Bronchial lymph node (tissue), 1 donor: ENCODE results near the gene IRX5.

- PRO-cap = no peak
Observed at GRCh38 chr16:51155100-51155765, 4.2 kb upstream of the SALL1 start.

- PRO-cap = no peak
Observed at GRCh38 chr16:51235485-51236029, 84.5 kb upstream of the SALL1 start.

DNA sequence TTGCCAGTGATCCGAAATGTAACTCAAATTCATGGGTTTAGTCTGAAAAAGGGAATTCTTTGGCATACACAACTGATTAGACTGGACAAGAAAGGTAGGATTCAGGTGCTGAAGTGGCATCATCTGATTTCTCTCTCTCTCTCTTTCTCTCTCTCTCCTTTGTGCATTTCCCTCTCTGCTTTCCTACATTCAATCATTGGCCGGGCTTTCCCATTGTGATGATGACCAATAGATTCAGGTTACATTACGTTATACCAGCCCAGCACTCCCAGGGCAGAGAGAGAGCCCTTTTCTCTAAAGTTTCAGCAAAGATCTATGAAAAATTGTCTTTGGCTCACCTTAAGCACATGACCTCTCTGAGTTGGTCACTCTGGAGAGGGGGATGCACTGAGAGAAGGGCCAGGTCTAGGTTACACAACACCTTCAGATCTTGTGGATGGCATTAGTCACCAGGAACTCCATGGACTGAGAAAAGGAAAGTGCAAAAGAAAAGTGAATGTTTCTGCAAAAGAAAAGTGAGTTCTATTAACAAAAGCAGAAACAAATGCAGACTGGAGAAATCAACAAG is 253.2 kb upstream of the SALL1 start:
- PRO-cap = no peak

GRCh38 chr16:51431194-51432274 is 280.5 kb upstream of the SALL1 start:
- PRO-cap = no peak

DNA sequence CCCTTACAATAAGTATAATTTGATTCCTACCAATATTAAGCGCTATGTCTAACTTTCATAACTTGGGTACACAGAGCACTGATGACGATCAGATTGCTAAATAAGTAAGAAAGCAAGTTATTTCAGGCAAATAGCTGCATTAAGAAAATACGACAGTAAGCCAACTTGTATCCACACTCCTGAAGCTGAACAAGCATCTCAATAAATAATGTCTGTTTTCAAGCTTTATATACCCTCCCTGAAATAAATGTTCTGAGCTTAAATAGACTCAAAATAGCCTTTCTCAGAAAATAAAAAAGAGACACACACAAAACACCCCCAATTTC is 2.5 kb downstream of the TOX3 start:
- PRO-cap = no peak

DNA sequence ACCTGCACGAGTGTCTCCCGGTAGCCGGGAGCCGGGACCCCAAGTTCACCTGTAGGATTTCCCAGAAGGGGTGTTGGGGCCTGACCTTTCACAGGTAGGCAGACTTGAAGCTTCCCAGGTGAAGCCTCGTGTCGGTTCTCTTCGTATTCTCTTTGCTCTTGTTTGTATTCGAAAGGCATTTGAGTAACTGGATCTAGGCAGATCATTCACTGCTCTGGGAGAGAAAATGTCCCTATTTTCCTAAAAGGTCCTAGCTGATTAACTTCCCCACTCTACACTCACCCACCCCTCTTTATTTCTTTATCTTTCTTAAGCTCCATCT is 683 bp upstream of the TOX3 start:
- PRO-cap = no peak

DNA sequence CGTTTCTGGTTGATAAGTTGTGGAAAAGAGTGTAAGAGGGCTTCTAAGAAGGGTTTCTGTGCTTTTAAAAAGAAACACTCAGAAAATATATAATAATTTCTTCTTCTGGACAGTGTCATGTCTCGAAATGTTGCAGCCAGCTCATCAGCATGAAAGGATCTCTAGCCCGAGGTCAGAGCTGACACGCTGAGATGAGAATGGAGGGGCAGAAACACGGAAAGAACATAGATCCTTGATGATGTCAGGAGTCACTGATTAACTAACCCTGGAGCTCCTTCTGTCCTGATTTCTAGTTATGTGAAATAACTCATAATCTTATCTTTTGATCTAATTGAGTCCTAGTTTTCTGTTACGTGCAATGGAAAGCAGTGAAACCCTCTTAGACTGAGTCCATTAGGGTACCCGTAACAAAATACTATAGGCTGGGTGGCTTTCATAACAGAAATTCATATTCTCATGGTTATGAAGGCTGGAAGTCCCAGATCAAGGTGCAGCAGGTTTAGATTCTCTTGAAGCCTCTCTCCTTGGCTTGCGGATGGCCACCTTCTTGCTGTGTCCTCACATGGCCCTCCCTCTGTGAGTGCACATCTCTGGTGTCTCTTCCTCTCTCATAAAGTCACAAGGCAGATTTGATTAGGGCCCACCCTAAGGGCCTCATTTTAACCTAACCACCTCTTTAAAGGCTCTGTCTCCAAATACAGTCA is 10.4 kb upstream of the TOX3 start:
- PRO-cap = no peak

GRCh38 chr16:53093934-53094813 is 39.4 kb downstream of the CHD9 start:
- PRO-cap = no peak

GRCh38 chr16:53435068-53435779 is 953 bp downstream of the RBL2 start:
- PRO-cap = bidirectional peak, plus-strand start at chr16:53435144, minus-strand start at chr16:53435110; unidirectional peak, minus-strand start at chr16:53435251; bidirectional peak, plus-strand start at chr16:53435649, minus-strand start at chr16:53435515

DNA sequence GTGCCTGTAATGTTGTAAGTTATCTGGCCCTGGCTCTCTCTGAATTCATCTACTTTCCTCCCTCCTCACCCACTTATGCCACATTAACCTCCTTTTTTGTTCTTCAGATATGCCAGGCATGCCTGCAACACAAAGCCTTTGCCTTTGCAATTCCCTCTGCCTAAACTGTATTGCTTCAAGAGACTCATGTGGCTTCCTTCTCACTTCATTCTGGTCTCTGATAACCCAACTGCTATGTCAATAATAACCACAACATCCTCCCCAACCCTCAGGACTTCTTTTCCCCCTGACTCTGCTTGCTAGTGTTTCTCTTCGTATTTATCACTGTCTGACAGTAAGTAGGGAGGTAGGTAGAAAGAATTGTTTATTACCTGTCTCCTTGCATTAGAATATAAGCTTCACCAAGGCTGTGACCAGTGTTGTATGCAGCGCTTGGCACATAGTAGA is 22.3 kb downstream of the RBL2 start:
- PRO-cap = bidirectional peak, plus-strand start at position 260 of the sequence, minus-strand start at position 219 of the sequence

- PRO-cap = no peak
Observed at GRCh38 chr16:53886813-53887030, 182.8 kb downstream of the FTO start.

GRCh38 chr16:54077380-54077850 is 209.2 kb downstream of the IRX3 start:
- PRO-cap = no peak

DNA sequence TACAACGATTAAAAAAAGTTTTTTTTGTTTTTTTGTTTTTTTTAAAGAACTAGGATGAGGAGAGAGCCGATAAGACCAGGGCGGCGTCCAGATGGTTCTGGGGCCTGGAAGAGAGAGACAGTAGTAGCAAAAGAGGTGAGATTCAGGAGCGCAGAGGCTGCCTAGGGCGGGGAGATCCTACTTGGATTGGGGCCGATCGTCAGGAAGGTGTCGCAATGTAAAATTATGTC is 3.0 kb downstream of the IRX3 start:
- PRO-cap = no peak

GRCh38 chr16:54342158-54342836 is 55.7 kb upstream of the IRX3 start:
- PRO-cap = no peak

- PRO-cap = no peak
Observed at GRCh38 chr16:54385046-54385427, 98.5 kb upstream of the IRX3 start.

GRCh38 chr16:54930401-54931504 is at the start of gene IRX5:
TSS of gene IRX5 (plus strand) at chr16:54930865.
- PRO-cap = bidirectional peak, plus-strand start at chr16:54930799, minus-strand start at chr16:54930578

DNA sequence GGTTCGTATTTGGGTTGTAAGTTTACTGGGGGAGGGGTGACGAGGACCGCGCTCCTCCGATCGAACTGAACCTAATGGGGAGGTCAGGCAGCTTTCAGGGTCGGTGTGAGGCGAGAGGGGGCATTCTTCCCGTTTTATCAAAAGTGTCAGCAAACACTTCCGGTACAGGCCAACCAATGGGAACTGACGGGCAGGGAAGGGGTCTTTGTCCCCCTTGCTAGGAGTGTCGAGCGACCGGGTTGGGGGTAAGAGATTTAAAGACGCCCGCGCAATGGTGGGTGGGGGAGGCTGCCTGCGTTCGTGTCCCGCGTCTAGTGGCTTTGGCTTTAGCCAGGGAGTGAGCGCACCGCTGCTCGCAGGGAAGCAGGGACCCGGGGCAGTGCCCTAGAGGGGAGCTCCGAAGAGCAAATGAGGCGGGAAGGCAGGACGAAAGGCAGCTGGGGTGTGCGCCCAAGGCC is 7.1 kb downstream of the IRX6 start:
- PRO-cap = no peak

GRCh38 chr16:55384622-55385276 is 60.7 kb downstream of the IRX6 start:
- PRO-cap = no peak

- PRO-cap = no peak
Observed at GRCh38 chr16:55391548-55391984, 67.6 kb downstream of the IRX6 start.

GRCh38 chr16:55496709-55497260 is 12.1 kb upstream of the LPCAT2 start:
- PRO-cap = no peak